Progenitor cell of endocrine pancreas (in vitro differentiated cells): ENCODE results near the gene NTN1.

GRCh38 chr17:8173969-8174291, 2.2 kb downstream of the TMEM107 start:
- PRO-cap = no peak

GRCh38 chr17:8226984-8227759, 16.8 kb upstream of the AURKB start:
- PRO-cap = unidirectional peak, minus-strand start at chr17:8227067

- PRO-cap = no peak
Observed at GRCh38 chr17:8289668-8290248, 1.3 kb downstream of the RANGRF start.

- PRO-cap = no peak
Observed at GRCh38 chr17:8377242-8377976, 905 bp upstream of the KRBA2 start.

- PRO-cap = no peak
Observed at GRCh38 chr17:8420435-8421071, 15.1 kb upstream of the NDEL1 start.

GRCh38 chr17:8463207-8463467, 27.5 kb downstream of the NDEL1 start:
- PRO-cap = no peak

DNA sequence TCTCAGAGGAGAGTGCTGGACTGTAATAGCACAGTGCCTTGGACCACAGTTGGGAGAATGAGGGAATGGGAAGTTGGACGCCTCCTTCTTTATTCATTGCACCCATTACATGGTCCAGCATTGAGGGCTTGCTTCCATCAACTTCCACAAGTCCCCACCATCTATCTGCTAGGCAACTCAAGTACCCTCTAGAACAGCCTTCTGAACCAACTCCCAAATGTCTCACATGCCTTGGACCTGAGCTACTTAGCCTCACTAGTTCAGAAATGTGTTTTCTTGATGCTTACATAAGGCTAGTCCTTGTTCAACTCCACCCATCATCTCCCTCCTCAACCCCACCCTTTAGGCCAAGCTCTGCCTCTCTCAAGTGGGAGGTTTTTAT, 12.5 kb downstream of the PIK3R5 start:
- PRO-cap = no peak

DNA sequence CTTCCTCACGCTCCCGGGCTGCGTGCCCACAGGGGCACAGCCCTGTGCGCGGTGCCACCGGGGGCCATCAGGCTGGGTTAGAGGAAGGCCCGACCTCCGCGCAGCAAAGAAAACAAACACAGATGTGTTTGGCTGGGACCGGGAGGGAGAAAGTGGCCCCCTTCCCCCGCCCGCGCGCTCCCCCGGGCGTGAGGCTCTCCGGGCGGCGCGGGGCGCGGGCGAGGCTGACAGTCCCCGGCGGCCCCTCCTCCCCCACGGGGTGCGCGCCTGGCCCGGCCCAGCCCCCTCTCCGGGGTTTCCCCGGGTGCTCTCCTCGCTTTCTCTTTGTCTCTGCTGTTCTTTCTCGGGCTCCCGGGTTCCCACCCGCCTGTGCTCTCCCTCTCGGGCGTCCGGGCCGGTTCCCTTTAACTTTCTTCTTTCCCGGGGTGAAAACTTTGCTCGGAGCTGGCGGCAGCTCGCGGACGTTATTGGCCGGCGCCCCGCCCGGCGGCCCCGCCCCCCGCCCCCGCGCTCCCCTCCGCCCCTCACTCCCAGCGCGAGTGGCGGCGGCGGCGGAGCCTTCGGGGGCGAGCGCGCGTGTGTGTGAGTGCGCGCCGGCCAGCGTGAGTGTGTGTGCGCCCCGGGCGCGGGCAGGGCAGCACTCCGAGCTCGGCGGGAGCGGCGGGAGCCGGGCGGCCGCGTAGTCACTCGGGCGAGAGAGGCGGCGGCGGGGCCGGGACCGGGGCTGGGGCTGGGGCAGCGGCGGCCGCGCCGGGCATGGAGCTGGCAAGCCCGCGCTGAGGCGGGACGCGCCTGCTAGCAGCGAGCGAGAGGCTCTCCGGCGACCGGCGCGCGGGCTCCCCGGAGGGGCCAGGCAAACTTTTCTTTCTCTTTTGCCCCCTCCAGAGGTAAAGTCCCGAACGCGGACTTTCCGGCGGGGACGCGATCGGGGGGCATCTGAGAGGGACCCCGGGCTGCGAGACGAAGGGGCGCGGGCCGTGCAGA, at the start of gene NTN1:
Gene NTN1 (plus strand): TSS at position 527 of the 984 bp plus-strand sequence.
- PRO-cap = bidirectional peak, plus-strand start at position 327 of the sequence, minus-strand start at position 340 of the sequence; bidirectional peak, plus-strand start at position 527 of the sequence, minus-strand start at position 406 of the sequence

DNA sequence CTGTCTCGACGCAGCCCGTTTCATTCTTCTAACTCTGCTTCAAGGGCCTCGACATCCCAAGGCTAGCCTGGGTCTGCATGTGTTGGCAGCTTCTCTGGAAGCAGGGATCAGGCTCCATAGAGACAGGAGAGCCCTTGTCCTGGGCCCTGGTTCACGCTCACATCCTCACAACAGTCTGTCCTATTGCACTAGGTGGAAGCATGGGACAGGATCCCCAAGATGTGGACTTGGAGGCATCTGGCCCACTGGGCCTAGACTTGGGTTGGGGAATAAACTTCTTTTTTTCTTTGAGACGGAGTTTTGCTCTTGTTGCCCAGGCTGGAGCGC, 226.7 kb downstream of the NTN1 start:
- PRO-cap = no peak

GRCh38 chr17:9836135-9836629, 10.5 kb downstream of the GLP2R start:
- PRO-cap = no peak

DNA sequence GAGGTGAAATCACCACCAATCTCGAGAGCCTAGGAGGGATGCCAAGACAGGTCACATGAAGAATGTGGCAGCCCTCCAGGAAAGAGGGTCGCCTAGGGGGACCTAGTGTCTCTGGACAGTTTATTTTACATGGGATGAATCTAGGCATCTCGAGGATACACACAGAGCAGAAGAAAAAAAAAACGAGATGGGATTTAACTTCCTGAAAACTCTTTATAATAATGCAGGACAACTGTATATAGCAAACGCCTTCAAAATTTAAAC, 5.3 kb upstream of the RCVRN start:
- PRO-cap = no peak

DNA sequence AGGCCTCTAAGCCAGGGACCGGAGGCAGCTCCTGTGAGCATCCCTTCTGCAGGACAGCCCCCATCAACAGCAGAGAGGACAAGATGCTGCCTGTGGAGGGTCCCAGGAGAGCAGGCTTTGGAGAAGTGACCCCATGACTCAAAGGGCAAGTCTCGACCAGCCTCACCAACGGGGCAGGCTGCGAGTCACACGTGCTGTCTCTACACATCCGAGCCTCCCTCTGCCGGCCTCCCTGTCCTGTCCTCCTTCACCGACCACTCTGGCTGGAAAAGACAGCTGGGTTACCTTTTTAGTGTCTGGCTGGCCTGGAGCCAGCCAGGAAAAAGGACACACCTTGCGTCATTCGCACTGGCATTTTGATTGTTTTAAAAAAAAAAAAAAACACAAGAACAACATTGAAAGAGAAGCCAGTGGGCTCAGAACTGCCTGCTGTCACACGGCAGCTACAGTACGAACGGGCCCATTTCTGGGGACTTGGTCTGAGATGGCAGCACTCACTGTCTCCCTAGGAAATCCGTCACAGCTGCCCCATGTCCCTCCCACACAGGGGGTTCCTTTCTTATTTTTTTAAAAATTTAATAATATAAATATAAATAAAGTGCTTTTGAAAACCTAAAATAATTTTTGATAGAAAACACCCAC, 74.5 kb upstream of the RCVRN start:
- PRO-cap = no peak

- PRO-cap = no peak
Observed at GRCh38 chr17:10051248-10051606, 146.2 kb upstream of the RCVRN start.

DNA sequence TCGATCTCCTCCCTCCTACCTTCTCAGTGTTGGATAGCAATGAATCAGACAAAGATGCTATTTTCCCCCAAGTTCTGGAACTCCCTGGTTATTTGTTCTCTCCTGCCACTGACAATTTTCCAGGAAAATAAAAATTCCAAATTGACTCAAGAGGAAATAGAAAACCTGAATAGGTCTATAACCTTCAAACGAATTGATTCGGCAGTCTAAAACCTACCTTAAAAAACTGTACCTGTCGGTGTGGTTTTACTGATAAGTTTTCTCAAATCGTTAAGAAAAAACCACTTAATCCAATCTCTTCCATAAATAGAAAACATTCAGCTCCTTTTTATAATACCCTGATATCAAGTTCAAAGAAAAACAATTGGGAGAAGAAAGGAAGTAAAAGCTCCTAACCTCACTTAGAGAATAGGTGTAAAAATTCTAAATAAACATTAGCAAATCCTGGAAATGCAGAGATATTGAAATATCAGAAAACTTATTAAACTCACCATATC, 123.9 kb downstream of the GAS7 start:
- PRO-cap = no peak

GRCh38 chr17:10637915-10638743, 19.0 kb downstream of the MYH3 start:
- PRO-cap = no peak

GRCh38 chr17:11174316-11174766, 66.7 kb upstream of the SHISA6 start:
- PRO-cap = no peak

DNA sequence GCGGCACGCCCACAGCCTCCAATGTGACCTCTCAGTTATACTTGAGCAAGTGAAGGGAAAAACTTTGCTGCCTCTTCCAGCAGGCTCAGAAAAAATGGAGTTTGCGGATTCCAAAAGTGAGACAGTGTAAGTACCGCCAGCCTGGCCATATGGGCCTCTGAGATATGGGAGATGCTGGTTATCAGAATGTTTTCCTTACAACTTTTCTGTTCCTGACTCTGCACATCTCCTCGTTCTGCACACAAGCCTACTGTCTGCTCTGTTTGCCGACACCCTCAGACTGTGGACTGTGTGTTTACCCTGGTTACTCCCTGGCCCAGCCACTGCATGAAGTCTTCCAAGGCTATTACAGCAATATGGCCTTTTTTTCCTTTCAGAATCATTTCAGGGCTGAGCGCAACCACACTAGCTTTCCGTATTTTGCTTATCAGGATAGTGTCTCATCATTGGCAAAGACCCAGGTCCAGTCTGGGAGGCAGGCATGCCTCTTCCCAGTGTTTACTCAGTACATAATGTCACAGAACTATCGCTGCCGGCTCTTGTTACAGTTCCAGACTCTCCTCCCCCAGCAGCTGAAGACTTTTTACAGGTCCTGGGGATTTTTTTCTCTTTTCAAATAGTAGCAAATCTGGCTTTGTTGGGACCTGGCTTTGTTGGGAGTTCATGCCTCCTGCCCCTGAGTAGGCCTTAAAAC, 10.1 kb downstream of the DNAH9 start:
- PRO-cap = no peak

DNA sequence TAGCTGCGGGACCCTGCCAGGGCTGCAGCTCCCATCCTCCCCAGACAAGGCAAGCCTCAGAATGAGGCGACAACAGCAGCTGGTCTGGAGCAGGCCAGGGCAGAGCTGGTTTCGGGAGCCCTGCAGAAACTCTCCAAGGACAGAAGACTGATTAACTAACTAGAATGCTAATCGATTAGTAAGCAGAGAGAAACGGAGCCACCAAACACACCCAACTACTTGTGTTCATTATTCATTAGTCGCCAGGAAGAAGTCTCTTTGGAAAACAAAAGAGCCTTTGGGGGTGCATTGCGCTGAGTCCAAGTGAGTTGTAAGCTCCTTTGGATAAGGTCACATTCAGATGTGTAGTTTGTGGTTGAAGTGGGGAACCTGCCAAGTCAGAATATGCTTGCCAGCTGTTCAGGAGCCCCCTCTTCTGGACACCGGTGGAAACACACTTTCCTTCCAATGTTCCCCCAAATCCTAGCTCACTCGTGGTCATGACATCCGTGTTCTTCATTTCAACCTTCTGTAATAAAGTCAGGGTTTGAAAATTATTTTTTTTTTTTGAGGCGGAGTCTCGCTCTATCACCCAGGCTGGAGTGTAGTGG, 47.2 kb upstream of the ARHGAP44 start:
- PRO-cap = bidirectional peak, plus-strand start at position 75 of the sequence, minus-strand start at position 63 of the sequence

- PRO-cap = no peak
Observed at GRCh38 chr17:13024368-13024870, 6.6 kb upstream of the ELAC2 start.

GRCh38 chr17:14119615-14119993, 50.3 kb downstream of the COX10 start:
- PRO-cap = no peak